Breast epithelium (tissue), 2 donors: ENCODE measurements around the genes PCDHA10, PCDHA11 and SLC25A2.

GRCh38 chr5:139418769-139419122, 14.9 kb upstream of the SPATA24 start:
- PRO-cap, result no peak
- RAMPAGE, long total RNA, 2 experiments, result no peak in any of the 2 experiments

DNA sequence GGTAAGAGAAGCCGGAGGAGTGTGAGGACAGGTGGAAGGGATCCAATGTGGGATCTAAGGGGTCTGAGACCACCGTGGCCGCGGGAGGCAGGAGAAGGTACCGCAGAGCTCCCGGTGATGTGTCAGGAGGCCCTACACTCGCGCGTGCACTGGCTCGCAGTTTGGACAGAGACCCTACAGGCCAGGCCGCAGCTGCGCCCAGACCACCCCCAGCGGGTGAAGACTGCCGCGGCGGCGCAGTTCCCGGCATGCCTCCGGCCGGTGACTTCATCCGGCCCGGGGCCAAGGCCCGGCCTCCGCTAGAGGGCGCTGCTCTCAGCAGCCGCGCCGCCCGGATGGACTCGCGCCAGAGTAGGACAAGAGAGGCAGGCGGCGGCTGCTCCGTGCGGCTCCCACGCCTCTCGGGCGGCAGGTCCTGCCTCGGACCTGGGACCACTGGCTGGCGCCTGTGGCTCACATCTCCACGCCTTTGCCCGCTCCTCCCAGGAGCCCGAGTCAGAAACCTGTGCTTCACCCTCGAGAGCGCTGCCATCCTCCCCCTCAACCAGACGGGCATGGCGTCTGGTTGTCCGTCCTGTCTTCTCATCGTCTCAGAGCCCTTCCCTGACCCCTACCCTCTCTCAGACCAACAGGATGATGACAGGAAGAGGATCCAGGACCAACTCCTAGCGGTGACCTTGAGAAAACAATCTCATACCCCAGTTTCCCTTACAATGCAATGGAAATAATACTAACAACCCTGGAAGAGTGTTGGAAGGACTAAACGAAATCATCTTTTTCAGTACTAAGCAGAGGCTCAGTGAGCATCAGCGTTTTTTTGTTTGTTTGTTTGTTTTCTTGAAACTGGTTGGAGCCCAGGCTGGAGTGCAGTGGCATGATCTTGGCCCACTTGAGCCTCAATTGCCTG, 35.5 kb upstream of the STING1 start:
- PRO-cap, result bidirectional peak, plus-strand start at position 349 of the sequence, minus-strand start at position 218 of the sequence
- RAMPAGE, long total RNA, 2 experiments, result no peak in any of the 2 experiments

GRCh38 chr5:139566478-139566860, 5.3 kb downstream of the UBE2D2 start:
- PRO-cap, result no peak
- RAMPAGE, long total RNA, 2 experiments, result no peak in any of the 2 experiments

GRCh38 chr5:139570273-139570743, 9.2 kb downstream of the UBE2D2 start:
- PRO-cap, result no peak
- RAMPAGE, long total RNA, 2 experiments, result no peak in any of the 2 experiments

DNA sequence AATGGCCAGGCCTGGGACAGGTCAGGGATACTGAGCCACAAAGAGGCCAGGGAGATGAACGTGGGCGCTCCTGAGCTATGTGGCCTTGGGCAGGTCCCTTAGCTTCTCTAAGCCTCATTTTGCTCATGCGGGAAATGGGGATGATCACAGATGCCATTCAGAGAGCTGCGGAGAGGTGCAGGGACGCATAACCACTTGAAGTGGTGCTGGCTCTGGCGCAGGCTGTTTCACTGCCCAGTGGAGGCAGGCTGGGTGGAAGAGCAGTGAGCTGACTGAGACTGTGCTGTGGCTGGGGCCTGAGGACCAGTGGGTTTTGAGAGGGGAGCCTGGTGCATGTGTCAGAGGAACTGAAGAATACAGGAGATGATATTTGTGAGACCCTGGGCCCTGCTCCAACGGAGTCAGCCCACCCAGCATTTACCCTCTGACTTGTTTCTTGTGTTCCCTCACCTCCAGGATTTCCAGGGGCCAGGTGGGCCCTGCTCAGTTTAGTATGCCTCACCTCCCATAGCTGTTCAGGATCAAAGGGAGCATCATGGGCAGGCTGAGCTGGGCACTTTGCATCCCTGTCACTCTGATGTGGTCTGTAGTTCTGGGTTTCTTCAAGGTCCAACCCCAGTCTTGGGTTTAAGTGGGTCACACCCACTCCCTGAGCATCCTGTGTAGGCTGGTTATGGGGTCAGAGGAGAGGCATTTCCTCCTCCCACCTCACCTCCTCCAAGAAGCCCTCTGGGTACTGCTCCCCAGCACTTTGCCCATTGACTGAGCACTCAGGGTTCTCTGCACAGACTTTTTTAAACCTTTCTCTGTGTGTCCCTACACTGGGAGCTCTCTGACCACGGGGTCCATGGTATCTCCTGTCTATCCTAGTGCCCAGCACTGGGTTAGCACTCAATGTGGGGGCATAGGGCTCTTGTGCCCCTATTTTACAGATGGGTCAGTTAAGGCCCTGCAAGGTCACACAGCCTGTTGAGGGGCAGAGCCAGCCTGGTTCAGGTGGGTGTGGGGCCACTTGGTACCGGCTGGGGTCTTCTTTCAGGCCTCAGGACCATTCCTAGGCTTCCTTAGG, 18.7 kb downstream of the CXXC5 start:
- PRO-cap, result no peak
- RAMPAGE, long total RNA, 2 experiments, result no peak in any of the 2 experiments

GRCh38 chr5:139683242-139683496, 35.0 kb downstream of the CXXC5 start:
- PRO-cap, result no peak
- RAMPAGE, long total RNA, 2 experiments, result no peak in any of the 2 experiments

DNA sequence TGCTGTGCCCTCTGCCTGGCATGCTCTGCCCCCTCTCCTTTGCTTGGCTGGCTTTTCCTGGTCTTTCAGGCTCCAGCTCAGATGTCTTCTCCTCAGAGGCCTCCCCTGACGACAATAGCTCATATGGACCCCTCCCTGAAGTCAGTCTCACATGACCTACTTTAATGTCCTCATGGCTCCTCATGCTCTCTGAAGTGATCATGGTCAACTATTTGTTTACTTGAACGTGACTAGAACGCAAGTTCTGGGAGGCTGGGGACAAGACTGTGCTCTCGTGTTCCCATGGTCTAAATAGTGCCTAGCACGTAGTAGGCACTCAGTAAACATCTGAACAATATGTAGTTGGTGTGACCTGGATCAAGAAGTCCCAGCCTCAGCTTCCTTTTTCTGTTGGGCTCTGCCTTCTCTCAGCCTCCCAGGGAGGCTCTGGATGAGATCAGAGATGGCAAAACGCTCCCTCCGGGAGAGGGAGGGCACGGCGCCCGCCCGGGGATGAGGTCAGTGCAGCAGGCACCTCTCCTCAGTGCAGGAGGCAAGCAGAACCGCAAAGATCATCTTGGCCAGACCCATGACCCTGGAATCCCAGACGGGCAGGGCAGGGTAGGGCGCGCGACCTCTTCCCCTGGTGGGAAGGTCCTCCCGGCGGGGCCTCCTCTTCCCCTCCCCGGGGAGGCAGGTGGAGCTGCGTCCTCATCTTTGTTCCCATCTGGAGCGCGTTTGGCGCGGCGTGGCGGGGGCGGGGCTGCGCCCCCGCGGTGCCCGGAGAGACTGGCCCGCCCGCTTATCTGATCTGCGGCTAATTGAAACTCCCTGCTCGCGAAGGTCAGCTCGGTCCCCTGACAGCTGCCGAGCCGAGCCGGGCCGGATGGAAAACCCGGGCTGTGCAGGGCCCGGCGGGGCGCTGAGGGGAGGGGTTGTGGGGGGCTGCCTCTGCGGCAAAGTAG, 60.7 kb downstream of the CXXC5 start:
- PRO-cap, result no peak
- RAMPAGE, long total RNA, 2 experiments, result no peak in any of the 2 experiments

- PRO-cap, result no peak
- RAMPAGE, long total RNA, 2 experiments, result no peak in any of the 2 experiments
Observed at GRCh38 chr5:139711864-139712237, 63.7 kb downstream of the CXXC5 start.

- PRO-cap, result no peak
- RAMPAGE, long total RNA, 2 experiments, result no peak in any of the 2 experiments
Observed at GRCh38 chr5:139740349-139740765, 55.3 kb upstream of the PSD2 start.

DNA sequence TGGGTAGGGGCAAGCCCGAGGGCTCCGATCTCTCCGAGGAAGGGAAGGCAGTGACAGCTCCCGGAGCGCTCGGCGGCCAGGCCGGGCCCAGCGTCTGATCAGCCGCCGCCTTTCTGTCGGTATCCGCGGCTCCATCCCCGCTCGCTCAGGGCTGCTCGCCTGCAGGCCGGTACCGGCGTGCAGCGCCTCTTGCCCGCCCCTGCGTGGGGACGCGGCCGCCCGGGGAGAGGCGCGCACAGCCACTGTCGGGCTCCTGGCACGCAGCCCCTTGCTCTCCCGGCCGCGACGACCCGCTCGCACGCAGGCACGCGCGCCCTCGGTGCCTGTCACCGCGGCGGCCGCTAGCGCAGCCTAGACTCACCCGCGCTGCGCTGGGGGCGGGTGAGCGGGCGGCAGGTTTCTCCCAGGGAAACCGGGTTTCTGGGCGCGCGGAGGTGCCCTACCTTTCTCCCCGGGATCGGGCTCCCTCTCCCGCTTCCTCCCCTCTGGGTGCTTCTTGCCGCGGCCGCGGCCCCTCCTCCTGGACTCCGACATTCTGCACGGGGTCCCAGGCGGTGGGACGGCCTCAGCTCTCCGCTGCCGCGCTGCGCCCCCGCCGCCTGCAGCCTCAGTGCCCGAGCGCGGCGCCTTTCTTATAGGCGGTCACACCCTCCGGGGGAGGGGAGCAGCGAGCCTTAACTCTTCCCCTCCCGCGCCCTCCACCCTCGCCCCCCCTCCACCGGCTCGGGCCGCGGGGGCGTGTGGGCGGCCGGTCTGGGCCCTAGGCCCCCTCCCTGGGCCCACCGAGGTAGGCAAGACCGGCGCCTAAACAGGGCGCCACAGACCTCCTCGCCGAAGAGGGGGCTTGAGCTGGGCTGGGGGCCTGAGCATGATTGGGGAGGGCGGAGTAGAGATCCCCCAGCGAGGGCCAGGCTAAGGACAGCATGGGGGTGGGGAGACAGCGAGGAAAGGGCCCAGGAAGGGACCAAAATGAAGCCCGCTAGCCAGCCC, 108.6 kb downstream of the PSD2 start:
- PRO-cap, result unidirectional peak, minus-strand start at position 608 of the sequence
- RAMPAGE, long total RNA, 2 experiments, result start-site peak on the minus strand in 1 of 2 experiments, centred at position 607 of the sequence, 167 reads per replicate

DNA sequence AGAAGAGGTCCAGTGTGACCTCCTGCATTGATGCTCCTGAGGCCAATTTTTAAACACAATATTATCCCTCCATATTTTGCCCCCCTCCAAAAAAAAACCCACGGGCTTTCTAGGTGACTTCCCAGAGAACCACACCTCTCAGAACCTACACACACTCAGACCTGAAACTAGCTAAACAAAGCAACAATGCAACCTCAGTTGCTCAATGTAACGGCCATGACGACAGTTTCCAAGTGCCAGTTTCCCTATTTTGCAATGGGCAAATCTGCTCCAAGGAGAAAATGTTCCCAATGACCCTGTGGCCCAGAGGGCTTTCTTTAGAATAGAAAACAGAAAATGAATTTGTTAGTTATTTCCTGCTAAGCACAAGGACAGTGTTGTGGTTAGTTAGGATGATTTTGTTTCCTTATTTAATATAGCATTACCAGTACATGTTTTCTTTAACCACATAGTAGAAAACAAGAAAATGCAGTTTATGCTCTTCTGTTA, 3.4 kb downstream of the NRG2 start:
- PRO-cap, result no peak
- RAMPAGE, long total RNA, 2 experiments, result no peak in any of the 2 experiments

DNA sequence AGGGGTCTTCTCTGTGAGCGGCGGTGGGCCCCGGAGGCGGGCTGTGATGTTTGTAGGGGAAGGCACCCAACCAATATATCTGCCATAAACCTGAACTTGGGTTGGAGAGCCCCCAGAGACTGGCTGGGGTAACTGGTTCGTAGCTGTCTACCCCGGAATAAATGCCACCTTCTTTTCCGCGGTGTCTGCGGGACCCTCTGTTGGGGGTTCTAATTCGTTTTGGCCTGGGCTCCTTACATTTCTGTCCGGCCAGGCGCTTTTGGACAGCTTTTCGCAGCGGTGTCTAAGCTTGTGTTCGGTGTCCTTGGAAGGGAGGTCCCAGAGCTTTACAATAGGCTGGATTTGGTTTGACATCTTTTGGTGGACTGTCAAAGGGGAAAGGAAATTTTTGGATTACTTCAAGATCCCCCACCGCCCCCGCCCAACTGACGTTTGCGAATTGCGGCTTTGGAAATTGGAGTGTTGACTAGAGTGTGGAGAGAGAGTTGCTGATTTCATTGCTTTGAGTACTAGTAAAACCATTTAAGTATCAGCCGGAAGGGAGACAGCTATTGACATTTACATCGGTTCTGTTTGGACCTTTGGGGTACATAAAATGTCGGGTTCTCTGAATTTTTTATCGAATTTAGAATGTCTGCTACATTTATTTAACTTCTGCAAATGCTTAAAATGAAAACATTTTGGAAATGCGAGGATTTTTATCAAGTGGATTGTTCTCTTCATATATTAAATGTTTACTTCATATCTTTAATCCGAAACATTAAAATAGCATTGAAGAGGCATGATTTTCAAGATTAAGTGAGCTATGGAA, 4.8 kb upstream of the PURA start:
- PRO-cap, result no peak
- RAMPAGE, long total RNA, 2 experiments, result no peak in any of the 2 experiments

DNA sequence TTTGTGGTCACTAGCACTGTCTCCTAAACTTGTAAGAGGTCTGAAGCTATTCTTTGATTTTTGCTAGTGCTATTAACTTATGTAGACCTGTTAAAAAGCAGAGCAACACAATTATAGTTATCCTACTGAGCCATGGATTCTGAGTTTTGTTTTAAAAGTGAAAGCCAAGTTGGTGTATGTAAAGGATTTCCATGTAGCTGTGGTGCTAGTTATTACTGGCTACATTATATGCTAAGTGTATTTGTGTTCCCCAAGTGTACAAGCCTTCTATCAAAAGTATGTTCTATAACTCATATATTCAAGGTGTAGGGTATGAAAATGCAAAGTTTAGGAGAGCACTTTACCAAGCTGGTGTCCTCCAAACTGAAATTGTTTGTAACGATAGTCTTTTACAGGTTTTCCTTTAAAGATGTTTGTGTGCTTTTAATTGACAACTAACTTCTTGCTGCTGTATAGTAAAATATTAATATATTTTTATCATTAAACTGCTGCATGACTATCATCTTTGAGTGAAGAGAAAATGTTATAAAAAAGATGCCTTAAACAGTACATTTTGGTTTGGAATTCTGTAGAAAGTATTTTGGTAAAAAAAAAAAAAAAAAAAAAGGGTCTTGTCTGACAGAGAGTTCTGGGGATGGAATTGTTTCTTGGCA, 2.5 kb downstream of the PURA start:
- PRO-cap, result no peak
- RAMPAGE, long total RNA, 2 experiments, result no peak in any of the 2 experiments

DNA sequence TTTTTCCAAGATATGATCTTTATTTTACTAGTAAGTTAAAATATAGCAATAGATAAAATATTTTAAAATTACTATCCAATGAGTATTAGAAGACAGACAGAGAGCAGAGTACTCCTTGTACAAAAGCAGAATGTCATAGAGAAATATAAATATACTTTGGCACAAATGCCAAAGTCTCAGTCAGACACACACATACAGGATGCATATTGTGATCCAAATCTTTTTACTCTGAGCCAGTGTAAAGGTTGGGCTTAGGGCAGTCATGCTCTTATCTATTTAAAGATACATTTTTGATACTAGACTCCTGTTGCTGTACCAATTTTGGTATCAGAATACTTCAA, 10.7 kb downstream of the PFDN1 start:
- PRO-cap, result no peak
- RAMPAGE, long total RNA, 2 experiments, result no peak in any of the 2 experiments

DNA sequence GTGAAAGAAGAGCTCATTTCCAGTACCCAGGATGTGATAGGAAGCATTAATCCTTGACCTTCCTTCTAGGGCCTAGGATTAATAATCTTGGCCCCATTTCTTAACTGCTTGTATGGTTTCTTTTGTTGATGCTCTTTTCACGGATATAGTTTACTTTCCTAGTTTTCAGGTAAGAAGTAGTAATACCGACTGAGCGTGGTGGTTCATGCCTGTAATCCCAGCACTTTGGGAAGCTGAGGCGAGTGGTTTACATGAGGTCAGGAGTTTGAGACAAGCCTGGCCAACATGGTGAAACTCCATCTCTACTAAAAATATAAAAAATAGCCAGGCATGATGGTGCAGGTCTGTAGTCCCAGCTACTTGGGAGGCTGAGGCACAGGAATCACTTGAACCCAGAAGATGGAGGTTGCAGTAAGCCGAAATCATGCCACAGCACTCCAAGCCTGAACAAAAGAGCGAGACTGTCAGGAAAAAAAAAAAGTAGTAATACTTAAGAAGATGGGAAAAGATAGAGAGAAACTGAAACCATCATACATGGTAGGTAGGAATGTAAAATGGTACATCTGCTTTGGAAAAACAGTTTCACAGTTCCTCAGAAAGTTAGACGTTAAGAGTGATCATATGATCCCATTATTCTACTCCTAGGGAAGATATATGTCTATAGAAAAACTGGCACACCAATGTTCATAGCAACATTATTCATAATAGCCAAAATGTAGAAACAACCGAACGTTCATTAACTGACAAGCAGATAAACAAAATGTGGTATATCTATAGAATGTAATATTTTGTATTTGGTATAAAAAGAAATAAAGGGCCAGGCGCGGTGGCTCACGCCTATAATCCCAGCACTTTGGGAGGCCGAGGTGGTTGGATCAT, 16.1 kb upstream of the EIF4EBP3 start:
- PRO-cap, result no peak
- RAMPAGE, long total RNA, 2 experiments, result no peak in any of the 2 experiments

- PRO-cap, result unidirectional peak, plus-strand start at chr5:140632319
- RAMPAGE, long total RNA, 2 experiments, result start-site peak on the plus strand in 1 of 2 experiments, at chr5:140632283-140632309 at its widest, 8 reads per replicate
Observed at GRCh38 chr5:140631811-140632885, 827 bp downstream of the CD14 start.

DNA sequence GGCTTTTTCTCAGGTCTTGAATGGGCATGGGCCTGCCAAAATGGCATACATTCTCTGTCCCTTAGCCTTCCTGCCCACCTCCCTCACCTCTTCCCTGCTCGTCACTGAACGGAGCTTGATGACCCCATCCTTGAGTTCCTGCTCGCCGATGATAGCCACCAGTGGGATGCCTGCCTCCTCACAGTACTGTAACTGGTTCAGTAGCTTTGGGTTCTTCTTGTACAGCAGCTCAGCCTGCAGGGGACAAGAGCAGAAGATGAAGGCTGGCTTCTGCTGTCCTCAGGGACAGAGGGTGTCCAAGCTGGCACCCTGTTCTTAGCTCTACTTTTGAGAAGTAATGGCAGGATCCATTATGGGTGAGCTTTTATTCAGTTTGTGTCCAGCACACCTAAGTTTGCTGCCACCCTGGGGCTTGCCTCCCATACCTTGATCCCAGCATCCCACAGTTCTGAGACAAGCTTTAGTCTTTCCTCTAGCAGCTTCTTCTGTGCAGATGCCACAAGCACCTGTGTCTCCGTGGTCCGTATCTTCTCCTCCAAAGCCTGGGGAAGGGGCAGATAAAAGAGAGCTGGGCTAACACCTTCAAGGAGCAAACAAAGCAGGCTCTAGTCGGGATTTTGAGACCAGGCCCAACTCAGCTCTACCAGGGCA, 1.3 kb upstream of the DND1 start:
- PRO-cap, result no peak
- RAMPAGE, long total RNA, 2 experiments, result no peak in any of the 2 experiments

GRCh38 chr5:140855581-140856891, at the start of gene PCDHA10:
TSS of gene PCDHA10 (plus strand) at chr5:140855897.
- PRO-cap, result no peak
- RAMPAGE, long total RNA, 2 experiments, result no peak in any of the 2 experiments

GRCh38 chr5:140868696-140869820, at the start of gene PCDHA11:
TSS of gene PCDHA11 (plus strand) at chr5:140868957.
- PRO-cap, result no peak
- RAMPAGE, long total RNA, 2 experiments, result no peak in any of the 2 experiments

GRCh38 chr5:141303851-141304196, at the start of gene SLC25A2:
TSS of gene SLC25A2 (minus strand) at chr5:141304049.
- PRO-cap, result no peak
- RAMPAGE, long total RNA, 2 experiments, result no peak in any of the 2 experiments